AG09319 (cell line): ENCODE measurements around the gene CAPZA1.

DNA sequence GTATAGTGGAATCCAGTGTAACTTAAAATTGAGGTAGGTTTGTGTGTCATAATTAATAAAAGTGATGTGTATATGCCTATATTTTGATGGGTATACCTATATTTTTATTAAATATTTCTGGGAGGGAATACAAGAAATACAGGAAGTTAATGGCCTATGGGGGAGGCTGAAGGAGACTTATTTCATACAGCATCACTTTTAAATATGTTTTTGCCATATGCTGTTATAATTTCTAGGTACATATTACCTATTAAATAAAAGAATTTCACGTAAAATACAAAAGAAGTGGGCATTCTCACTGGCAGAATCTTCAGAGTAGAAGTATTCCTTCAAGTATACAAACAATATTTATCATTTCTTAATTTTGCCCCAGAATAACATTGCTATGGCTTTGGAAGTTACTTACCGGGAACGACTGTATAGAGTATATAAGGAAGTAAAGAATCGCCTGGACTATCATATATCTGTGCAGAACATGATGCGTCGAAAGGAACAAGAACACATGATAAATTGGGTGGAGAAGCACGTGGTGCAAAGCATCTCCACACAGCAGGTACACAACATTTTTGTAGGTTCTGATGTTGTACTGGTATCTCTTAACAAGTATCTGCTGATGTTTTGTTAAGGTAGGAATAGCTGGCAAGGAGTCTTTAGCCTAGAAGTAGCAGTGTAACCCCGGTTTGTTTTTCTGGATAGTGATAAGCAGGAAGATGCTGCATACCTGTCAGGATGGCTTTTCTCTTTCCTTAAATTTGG lies 10.0 kb downstream of the ATP5PB start:
- RRBS: no CpG with 5 or more reads among the region's 8 CpGs

DNA sequence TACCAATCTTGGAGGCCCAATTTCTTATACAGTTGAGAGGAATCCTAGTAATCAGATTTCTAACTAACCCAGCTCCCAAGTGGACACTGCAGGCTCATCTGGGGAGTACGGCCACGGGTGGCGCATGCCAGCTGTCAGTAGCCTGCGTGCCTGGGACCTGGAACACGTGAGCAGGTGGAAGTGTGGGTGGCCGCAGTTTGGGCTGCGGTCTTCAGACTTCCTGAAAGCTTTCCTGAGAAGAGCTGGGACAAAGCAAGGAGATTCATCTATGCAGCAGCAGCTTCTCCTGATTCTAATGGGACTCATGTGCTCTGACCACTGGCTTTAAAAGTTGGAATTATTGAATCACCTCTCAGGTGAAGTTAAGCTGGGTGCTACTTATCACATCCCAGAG lies 12.3 kb downstream of the ADORA3 start:
- RRBS: no CpG with 5 or more reads among the region's 7 CpGs

DNA sequence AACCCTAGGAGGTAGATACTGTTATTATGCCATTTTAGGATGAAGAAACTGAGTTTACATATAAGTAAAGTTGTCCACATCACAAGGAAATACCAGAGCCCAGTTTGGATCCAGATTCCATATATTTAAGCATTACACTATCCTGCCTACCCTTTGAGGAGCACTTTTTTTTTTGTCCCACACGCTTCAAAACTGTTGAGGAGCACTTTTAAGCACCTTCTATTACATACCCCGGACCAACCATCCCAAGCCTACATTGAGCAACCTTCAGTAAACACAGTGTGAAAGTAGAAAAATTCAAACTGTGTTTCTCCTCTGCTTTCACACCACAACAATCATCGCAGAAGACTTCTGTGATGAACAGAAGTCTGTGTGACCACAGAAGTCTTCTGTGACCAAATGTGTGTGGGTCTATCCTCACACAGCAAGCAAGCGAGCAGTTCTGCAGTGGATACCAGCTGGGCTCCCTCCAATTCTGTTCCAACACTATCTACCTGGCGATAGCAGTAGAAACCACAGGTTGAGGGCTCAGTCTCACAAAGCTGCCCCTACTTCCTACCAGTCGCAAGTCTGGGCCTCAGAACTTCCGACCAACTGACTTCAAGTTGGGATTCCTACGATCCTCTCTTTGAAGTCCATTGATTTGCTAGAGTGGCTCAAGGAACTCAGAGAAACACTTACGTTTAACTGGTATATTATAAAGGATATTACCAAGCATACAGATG lies 21.1 kb upstream of the RAP1A start:
- RRBS: no CpG with 5 or more reads among the region's 9 CpGs

- RRBS: no CpG with 5 or more reads among the region's 10 CpGs
Observed at GRCh38 chr1:111679595-111680304, 59.4 kb downstream of the INKA2 start.

- RRBS: no CpG with 5 or more reads among the region's 10 CpGs
Observed at GRCh38 chr1:111719976-111720925, 18.9 kb downstream of the INKA2 start.

DNA sequence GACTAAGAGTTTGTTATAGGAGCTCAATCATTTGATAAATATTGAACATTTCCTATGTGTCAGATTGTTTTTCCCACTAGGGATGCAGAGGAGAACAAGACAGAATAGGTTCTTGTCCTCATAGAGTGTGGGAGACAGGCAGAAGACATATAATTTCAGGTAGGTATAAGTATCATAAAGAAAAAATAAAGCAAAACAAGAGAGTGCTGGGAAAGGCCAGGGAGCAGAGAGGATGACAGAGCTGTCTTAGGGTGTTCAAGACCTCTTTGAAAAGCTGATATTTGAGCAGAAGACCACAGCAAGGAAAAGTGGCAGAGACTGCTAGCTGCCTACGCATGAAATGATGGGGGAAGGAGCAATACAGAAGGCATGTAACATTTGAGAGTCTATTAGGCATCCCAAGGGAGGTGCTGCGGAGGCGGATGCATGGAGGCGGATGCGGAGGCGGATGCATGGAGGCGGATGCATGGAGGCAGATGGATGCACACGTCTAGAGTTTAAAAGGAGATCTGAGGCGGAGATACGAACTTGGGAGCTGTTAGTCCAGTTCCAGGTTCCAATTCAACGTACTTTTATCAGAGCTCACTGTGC lies 888 bp upstream of the DDX20 start:
- RRBS: no CpG with 5 or more reads among the region's 11 CpGs

DNA sequence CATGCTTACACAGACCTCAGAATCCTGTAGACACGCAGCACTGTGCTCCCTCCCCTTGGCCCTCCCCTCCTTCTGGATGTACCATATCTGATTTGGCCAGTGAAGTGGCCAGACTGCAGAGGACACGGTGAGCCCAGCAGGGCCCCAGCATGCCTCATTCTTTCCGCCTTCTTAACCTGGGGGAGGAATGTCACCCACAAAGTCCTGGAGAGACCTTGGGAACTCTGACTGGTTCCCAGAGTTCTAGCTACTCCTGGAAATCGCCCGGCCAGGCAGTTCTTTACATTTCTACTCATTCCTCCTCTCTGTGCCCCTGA lies 74.4 kb upstream of the KCND3 start:
- RRBS: no CpG with 5 or more reads among the region's 5 CpGs

DNA sequence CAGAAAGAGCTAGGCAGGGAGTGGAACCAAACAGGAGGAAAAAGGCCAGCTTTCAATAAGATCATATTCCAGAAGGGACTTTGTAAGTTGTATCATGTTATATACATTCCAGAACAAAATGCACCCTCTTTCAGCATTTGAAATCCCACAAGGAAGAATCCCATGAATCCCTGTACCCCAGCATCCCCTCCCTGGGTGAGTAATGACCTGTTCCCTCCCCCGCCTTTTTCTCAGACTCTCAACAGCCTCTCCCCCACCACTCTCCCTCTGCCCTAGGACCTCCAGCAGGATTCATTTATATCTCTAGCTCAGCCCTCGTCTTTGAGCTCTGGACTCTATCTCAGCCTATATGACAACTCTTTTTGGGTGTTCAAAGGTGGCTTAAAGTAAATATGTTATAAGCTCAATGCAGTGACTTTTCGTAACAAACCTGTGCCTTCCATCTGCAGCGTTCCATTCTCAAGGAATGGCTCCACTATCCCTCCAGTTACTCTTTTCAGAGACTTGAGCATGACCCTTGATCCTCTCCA lies 80.2 kb upstream of the KCND3 start:
- RRBS: no CpG with 5 or more reads among the region's 4 CpGs

DNA sequence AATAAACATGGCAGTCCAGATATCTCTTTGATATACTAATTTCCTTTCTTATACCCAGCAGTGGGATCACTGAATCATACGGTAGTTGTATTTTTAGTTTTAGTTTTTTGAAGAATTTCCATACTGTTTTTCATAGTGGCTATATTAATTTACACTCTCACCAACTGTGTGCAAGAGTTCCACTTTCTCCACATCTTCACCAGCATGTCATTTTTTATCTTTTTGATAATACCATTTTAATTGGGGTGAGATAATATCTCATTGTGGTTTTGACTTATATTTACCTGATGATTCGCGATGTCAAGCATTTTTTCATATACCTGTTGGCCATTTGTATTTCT lies 20.0 kb upstream of the CTTNBP2NL start:
- RRBS: no CpG with 5 or more reads among the region's 3 CpGs

GRCh38 chr1:112618425-112618576 lies 640 bp downstream of the ST7L start:
- RRBS: no CpG with 5 or more reads among the region's 1 CpG

- RRBS: under 1% methylated on average over 9 of the region's 34 CpGs
Observed at GRCh38 chr1:112619575-112619989, at the start of gene CAPZA1. Gene CAPZA1 (plus strand): TSS chr1:112619832.

- RRBS: no CpG with 5 or more reads among the region's 3 CpGs
Observed at GRCh38 chr1:112676196-112676575, 1.7 kb downstream of the MOV10 start.

- RRBS: no CpG with 5 or more reads among the region's 22 CpGs
Observed at GRCh38 chr1:112687968-112689186, 13.9 kb downstream of the MOV10 start.

- RRBS: 3% methylated on average over 14 of the region's 49 CpGs
Observed at GRCh38 chr1:112714009-112714905, 875 bp downstream of the PPM1J start.

- RRBS: no CpG with 5 or more reads among the region's 33 CpGs
Observed at GRCh38 chr1:112854603-112855037, 101.4 kb downstream of the SLC16A1 start.

- RRBS: no CpG with 5 or more reads among the region's 2 CpGs
Observed at GRCh38 chr1:112871142-112871460, 84.9 kb downstream of the SLC16A1 start.

GRCh38 chr1:112881752-112882140 lies 74.2 kb downstream of the SLC16A1 start:
- RRBS: no CpG with 5 or more reads among the region's 7 CpGs

DNA sequence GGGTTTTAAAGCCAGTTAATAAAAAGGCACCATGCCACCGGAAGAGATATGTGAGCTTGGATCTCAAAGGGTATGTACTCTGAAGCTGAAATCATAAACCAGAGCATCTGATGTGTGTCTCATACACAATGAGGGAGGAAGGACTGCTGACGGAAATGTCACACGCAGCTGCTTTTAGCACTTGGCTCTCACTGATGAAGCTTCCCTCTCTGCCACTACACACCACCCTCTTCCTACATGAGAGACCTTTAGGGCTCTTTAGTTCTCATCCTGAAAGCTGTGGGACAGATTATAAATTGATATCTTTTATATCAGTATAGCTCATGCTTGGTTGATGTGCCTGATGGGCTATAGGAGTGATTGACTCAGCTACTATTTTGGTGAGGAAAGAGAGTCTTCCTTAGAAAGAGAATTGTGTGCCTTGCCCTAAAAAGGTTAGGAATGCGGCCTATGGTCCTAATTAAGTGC lies 27.2 kb upstream of the SLC16A1 start:
- RRBS: no CpG with 5 or more reads among the region's 4 CpGs

GRCh38 chr1:113462764-113463637 lies 72.7 kb downstream of the MAGI3 start:
- RRBS: no CpG with 5 or more reads among the region's 1 CpG

DNA sequence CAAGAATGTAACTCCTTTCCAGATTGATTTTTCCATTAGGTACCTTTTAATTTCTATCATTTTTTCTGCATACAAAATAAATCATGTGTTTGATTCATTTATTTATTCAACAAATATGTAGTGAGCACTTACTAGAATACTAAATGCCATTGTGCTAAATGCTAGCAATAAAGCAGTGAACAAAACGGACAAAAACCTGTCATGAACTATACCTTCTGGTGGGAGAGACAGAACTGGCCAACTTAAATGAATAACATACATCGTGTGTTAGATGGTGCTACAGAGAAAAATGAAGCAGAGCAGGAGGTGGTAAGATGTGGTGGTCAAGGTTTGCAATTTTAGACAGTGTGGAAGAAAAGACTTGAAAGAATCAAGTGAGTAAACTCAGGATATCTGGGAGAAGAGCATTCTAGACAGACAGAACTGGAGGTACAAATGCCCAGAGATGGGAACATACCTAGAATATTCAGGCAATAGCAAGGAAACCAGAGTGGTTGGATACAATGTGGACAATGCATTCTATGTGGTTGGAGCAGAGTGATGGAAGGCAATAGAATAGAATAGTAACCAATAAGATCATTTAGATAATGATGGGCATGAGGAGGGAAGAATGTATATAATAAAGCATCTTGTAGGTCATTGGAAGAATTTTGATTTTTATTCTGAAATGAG lies 171.3 kb downstream of the PHTF1 start:
- RRBS: no CpG with 5 or more reads among the region's 2 CpGs